Temporal lobe (tissue), 2 donors: Measurements from ENCODE around the genes ZNF30, FFAR1, FFAR2 and ATP4A.

DNA sequence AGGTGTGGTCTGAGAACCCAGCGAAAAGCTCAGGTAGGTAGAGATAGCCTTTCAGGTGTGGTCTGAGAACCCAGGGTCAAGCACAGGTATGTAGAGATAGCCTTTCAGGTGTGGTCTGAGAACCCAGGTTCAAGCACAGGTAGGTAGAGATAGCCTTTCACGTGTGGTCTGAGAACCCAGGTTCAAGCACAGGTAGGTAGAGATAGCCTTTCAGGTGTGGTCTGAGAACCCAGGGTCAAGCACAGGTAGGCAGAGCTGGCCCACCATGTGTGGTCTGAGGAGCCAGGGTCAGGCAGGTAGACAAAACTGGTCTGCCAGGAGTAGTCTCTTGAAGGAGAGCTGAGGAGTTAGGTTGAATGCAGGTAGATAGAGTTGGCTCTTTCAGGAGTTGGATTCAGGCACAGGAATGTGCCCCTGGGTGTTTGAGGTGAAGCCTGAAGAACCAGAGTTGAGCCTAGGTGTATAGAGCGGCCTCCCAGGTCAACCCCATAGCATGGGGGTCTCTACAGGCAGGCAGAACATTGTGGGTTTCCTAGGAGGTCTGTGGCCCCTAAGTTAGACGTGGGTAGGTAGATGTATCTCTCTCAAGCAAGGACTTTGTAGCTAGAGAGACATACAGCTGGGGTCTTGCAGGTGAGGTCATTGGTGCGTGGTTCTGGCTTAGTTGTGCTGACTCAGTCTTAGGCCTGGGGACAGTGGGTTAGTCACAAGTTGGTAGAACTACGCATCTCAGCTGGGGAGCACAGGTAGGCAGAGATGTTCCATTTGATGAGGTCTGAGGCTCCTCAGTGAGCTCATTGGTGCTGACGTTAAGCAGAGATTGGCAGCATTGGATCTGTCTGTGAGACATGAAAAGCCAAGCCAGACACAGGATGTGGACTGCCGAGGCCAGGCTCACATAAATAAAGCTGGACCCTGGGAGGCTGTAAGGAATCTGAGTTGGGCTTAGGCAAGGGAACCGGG, 17.8 kb upstream of the PDCD2L start:
- RAMPAGE, long total RNA: no peak

GRCh38 chr19:34460320-34460588, 21.3 kb upstream of the WTIP start:
- RAMPAGE, long total RNA: no peak

- RAMPAGE, long total RNA: no peak
These were observed 13.3 kb upstream of the WTIP start for GRCh38 chr19:34468241-34468679.

GRCh38 chr19:34734758-34735141, 707 bp downstream of the ZNF181 start:
- RAMPAGE, long total RNA: no peak

DNA sequence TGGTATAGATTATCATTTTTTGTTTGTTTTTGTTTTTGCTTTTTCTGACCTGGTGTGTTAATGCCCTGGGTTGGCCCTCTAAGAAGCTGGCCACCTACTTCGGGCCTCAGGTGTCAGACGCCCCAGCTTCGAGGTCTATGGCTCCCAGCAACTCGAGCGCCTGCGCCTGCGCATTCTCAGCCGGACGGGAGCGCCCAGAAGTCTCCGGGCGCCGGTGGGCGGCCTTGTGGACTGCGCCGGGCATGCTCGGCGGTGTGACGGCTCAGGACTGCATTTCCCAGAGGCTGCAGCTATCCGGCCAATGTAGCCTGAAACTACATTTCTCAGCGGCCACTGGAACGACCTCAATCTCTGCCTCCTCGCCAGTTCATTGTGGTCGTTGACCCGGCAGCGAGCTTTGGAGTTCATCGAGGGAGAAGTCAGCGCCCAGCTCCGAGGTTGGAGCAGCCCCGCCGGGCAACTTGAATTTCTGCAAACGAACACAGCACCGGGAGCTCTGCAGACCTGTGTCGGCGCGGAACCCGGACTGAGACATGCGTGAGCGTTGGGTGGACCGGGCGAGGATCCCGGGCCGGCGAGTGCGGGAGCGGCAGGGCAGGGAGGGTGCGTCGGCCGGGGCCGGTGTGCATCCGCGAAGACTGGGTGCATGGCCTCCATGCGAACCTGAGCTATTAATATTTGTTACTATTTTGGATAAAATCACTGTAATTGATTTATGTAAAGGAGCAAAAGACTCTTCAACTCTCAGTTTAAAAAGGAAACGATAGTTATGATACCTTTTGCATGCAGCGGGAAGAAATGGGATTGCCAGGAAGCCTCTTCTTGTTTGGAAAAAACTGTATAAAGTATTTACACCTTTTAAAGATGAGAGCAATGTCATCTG, at the start of gene ZNF30:
Gene ZNF30, plus strand, starts transcription at position 224 of the 883 bp plus-strand sequence.
- RAMPAGE, long total RNA: no peak

- RAMPAGE, long total RNA: no peak
These were observed 4.2 kb downstream of the HPN start for GRCh38 chr19:35045703-35046218.

GRCh38 chr19:35066306-35066697, 24.8 kb downstream of the HPN start:
- RAMPAGE, long total RNA: no peak

DNA sequence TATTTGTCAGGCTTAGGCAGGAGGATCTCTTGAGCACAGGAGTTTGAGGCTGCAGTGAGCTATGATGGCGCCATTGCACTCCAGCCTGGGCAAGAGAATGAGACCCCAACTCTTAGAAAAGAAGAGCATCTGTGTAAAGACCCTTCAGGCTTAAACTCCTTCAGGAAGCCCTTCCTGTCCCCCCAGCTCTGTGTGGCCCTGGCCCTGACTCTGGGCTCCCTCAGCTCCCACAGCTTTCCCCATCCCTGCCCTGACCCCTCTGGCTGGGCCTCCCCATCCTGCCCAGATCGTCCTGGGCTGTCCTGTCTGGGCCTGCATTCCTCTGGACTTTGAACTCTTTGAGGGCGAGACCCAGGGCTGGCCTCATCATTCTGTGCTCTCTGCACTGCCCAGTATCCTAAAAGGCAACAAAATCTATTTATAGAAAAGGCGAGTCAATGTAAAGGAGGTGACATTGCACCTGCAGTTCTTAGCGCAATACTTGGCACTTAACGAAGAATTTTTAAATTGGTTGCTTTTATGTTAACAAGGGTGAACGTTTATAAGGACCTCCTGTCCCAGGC, 4.2 kb downstream of the LGI4 start:
- RAMPAGE, long total RNA: no peak

GRCh38 chr19:35151402-35151779, 3.1 kb upstream of the FXYD5 start:
- RAMPAGE, long total RNA: no peak

GRCh38 chr19:35195665-35196309, 32.8 kb downstream of the FAM187B start:
- RAMPAGE, long total RNA: no peak

DNA sequence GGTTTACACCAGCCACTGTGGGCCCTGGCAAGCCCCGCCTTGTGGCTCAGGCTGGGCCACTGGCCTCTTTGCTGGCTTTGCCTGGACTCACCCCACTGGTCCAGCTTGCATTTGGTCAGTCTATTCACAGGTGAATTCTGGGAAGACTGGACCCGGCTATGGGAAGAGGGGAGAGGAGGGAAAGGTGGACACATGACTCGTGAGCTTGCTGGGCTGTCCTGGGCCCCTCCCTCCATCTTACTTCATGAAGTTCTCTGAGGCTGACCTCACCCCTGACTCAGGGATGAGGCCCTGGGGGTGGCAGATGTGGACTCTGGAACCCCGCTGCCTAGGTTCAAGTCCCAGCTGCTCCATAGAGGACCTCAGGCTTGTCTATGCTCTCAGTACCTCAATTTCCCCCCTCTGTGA, 14.3 kb downstream of the FAM187B start:
- RAMPAGE, long total RNA: no peak

GRCh38 chr19:35273122-35273323, 4.3 kb downstream of the USF2 start:
- RAMPAGE, long total RNA: no peak

DNA sequence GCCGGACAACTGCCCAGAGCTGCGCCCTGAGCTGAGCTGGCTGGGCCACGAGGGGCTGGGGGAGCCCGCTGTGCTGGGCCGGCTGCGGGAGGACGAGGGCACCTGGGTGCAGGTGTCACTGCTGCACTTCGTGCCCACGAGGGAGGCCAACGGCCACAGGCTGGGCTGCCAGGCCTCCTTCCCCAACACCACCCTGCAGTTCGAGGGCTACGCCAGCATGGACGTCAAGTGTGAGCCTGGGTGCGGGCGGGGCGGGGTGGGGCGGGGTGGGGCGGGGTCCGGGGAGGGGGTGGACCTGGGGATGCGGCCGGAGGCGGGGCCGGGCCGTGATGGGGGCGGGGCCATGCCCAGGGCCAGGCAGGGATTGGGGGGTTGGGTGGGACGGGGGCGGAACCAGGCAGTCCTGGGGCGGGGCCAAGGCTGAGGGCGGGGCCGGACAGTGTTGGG, 7.7 kb downstream of the MAG start:
- RAMPAGE, long total RNA: no peak

DNA sequence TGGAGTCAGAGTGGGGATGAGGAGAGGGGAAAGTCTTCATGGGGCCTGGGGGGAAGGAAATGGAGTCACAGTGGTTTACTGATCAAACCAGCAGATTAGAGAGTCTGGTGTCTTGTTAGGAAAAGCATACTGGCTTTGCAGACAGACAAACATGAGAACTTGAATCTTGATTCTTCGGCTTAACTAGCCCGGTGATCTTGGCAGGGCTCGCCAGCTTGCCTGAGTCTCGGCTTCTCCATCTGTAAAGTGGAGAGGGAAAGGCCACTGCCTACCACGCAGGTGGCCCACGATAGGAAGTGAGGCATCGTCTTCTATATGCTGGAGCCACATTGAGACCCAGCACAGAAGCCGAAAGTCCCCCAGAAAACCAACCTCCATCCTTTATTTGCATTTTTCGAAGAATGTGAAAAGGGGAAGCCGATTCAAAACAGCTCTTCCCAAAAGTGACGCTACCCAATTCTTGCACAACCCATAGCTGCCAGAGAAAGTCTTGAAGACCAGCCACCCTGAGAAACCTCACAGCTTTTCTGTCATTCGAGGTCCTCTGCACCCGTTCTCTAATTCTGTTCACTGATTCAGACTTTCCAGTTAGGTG, at the start of gene FFAR1:
Gene FFAR1, plus strand, starts transcription at position 519 of the 595 bp plus-strand sequence.
- RAMPAGE, long total RNA: no peak

DNA sequence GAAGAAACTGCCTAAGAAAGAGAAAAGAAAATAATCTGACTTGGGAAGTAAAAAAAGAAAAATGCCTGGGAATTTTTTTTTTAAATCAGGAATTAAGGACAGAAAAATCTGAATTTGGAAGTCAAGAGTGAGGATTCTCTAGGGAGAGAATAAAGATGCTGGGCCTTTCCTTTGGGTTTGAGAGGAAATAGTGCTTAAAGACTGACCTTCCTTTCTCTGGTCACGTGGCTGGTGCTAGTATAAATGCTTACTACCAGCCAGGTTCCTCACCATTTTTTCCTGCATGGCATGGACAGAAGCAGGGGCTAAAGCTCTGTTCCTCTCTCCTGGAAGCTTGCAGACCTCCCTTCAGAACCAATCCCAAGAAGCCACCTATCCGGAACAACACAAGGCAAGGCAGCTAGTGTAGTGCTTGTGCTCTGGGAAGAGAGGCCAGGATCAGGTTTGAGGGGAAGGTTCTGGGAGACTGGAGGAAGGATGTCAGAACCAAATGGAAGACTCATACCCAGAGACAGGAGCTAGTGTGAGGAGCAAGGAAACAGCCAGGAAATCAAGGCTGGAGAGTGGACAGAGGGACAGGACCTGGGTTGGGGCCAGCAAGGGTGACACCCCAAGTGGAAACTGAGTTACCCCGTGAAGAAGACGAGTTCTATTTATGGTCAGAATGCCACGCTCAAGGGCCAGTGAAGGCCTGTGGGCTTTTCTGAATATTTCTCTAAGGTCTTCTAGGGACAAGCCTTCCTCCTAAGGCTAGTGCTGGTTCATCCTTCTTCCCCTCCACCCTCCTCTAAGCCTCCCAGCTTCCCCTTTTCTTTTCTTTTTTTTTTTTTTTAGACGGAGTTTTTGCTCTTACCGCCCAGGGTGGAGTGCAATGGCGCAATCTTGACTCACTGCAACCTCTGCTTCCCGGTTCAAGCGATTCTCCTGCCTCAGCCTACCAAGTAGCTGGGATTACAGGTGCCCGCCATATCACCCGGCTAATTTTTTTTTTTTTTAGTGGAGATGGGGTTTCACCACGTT, at the start of gene FFAR2:
Gene FFAR2, plus strand, starts transcription at position 269 of the 1,020 bp plus-strand sequence.
- RAMPAGE, long total RNA: no peak

- RAMPAGE, long total RNA: no peak
These were observed 3.2 kb downstream of the FFAR2 start for GRCh38 chr19:35451210-35451677.

- RAMPAGE, long total RNA: no peak
These were observed at the start of gene ATP4A for GRCh38 chr19:35563329-35563937. ATP4A (minus strand) TSS chr19:35563658.

- RAMPAGE, long total RNA: no peak
These were observed 4.3 kb upstream of the HAUS5 start for GRCh38 chr19:35608277-35608593.

DNA sequence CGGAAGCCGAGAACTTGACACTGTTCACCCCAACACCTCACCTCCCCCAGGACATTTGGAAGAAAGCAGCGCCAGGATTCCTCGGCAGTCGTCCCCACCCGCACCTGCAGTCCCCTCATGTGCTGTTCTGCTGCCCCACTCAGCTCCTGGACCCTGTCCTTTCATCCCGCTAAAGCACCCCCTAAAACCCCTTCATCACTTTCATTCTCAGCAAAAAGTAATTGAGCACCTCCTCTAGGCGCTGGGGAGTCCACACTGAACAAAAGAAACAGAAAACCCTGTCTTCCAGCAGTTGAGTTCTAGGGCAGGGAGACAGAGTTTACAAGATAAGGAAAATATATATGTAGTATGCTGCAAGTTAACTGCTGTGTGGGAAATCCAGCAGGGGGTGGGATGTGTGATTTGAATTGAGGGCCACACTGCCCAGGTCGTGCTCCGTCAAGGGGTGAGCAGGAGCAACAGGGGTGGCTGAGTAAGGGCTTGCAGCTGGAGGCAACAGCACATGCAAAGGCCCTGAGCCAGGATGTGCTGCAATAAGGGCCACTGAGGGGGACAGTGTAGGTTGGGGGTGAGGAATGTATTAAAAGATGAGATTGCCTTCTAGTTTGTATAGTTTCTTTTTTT, 5.7 kb upstream of the RBM42 start:
- RAMPAGE, long total RNA: no peak

- RAMPAGE, long total RNA: no peak
These were observed 338 bp downstream of the PSENEN start for GRCh38 chr19:35745749-35746228.